Endodermal cell (in vitro differentiated cells): ENCODE measurements around a stretch of chr14.

GRCh38 chr14:63384292-63384795, 65.6 kb upstream of the GPHB5 start:
- PRO-cap = no peak

- PRO-cap = no peak
Observed at GRCh38 chr14:63471141-63471815, 71.9 kb downstream of the PPP2R5E start.

DNA sequence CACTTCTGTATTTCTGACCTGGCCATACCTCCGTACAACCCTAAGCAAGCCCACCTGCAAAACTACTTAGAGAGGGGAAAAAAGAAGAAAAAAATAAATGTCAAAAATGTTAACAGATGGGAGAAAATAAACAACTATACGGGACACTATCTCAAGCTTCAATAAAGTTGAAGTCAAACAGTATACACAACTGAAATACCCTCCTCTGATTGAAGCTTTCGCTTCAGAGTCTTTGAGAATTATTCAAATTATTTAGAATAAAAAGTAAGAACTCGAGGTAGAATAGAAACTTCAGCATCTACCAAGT, 28.2 kb downstream of the PPP2R5E start:
- PRO-cap = no peak

- PRO-cap = no peak
Observed at GRCh38 chr14:63900096-63900459, 47.3 kb downstream of the SYNE2 start.

DNA sequence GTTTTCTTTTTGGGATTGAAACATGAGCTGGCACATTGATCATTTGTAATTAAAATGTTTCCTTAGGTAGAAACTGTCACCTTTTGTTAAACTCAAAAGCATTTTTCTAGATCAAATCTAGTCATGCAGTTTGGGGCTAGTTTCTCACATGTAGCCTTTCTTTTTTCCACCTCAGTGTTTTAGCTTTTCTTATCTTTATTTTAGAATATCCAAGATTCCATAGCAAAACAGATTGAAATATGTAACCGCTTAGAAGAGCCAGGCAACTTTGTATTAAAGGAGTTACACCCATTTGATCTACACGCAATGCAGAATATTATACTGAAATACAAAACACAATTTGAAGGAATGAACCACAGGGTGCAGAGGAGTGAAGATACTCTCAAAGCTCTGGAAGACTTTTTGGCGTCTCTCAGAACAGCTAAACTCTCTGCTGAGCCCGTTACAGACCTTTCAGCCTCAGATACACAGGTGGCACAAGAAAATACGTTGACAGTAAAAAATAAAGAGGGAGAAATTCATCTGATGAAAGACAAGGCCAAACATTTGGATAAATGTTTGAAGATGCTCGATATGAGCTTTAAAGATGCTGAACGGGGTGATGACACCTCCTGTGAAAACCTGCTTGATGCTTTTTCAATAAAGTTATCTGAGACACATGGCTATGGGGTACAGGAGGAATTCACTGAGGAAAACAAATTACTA, 149.9 kb downstream of the SYNE2 start:
- PRO-cap = no peak

DNA sequence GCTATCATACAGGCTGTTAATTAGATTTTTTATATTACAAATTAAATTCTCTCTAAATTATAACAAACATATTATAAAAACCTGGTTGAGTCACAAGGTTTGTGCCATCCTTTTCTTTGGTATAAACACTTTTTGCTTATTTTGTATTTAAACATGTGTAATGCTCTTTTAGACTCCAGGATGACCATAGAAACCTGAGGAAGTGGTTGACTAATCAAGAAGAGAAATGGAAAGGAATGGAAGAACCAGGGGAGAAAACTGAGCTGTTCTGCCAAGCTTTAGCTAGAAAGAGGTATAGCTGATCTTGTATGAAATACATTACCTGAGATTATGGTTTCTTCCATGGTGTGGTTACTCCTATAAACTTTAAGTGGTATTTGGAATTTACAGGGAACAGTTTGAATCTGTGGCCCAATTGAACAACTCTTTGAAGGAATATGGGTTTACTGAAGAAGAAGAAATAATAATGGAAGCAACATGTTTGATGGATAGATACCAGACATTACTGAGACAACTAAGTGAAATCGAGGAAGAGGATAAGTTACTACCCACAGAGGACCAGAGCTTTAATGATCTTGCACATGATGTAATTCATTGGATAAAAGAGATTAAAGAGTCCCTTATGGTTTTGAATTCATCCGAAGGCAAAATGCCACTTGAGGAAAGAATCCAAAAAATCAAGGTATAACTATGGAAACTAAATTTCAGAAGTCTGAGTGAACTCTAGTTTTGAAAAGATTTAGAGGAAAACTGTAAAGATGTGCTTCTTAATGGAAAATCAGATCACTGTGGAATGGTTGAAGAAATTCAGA, 172.1 kb downstream of the SYNE2 start:
- PRO-cap = no peak

- PRO-cap = no peak
Observed at GRCh38 chr14:64051411-64052186, 198.8 kb downstream of the SYNE2 start.

DNA sequence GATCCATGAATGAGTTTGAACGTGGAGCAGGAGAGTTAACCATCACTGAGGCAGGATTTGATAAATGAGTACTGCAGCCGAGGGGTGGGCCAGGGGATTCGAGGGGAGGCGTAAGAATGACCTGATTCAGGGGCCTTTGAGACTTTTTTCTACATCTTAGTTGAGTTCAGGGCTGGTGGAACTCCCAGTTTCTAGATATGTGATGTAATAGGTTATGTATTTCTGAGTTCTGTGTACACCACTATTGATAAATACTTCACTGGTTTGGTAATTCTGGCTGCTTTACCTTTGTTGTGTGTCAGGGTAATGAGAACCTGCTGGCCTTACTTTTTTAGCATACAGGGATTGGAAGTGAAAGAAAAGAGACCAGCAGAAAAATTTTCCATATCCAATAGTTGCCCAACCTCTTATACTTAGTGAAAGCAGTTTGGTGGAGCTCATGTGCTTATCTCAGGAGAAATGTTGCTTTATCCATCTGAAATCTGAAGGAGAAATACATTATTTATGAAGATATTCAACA, 217.1 kb downstream of the SYNE2 start:
- PRO-cap = no peak

GRCh38 chr14:64109584-64110228, 184.5 kb downstream of the ESR2 start:
- PRO-cap = no peak

- PRO-cap = no peak
Observed at GRCh38 chr14:64193699-64194176, 100.4 kb downstream of the ESR2 start.

DNA sequence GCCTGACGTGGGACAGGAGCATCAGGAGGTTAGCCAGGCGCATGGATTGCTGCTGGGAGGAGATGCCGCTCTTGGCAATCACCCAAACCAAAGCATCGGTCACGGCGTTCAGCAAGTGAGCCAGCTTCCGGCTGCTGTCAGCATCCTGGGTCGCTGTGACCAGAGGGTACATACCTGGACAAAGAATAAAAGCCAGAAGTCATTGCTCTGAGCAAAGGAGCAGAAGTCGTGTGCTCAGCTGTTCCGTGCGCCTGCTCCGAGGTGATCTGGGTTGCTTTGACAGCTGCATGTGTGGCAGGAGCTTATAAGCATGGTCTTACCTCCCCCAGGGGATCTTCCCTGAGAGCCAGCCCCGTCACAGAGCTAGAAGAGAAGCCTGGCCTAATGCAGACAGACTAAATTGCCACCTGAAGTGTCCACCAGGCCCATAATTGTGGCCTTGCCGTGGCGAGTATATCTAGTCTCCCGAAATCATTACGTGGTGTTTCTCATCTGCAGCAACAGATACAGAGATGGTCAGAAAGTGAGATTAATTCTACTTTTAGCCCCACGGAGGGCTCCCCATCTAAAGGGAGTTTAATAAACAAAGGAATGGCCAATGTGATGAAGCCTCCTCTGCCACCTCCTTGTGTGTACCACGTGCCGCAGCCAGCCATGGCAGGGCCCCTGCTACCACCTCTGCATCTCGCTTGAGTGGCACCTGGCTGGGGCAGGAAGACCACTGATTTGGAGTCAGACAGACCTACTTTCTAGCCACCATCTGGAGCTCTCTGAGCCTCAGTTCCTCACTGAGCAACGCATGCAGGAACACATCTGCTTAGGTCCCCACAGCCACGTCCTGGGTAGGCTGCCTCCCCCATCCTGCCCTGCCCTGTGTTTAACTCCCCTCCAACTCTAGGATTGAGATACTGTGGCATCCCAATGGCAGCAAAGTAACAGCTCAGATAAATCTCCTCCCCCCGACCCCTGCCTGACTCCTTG, 58.9 kb downstream of the ESR2 start:
- PRO-cap = no peak

DNA sequence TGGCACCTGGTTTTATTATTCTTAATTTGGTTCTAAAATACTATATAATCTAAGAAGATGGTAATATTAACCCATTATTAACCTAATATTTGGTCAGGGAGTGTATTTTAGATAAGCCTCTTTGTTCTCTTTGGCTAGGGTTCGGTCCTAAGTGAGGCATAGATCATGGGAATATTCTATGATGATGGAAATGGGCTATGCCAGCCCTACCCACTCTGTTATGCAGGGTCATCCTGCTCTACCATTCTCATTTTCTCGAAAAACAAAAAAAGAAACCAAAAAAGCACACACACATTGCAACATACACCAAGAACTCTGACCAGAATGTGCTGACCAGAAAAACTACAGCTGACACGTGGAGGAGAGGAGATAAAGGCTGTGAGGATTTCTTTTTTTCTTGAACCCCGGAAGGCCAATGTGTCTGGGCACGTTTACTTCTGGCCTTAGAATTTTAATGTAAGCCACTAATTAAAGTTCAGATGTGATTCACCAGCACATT, 66.6 kb upstream of the PLEKHG3 start:
- PRO-cap = no peak

GRCh38 chr14:64648524-64648933, 55.7 kb upstream of the PLEKHG3 start:
- PRO-cap = no peak

GRCh38 chr14:64722869-64723400, 18.7 kb downstream of the PLEKHG3 start:
- PRO-cap = no peak

DNA sequence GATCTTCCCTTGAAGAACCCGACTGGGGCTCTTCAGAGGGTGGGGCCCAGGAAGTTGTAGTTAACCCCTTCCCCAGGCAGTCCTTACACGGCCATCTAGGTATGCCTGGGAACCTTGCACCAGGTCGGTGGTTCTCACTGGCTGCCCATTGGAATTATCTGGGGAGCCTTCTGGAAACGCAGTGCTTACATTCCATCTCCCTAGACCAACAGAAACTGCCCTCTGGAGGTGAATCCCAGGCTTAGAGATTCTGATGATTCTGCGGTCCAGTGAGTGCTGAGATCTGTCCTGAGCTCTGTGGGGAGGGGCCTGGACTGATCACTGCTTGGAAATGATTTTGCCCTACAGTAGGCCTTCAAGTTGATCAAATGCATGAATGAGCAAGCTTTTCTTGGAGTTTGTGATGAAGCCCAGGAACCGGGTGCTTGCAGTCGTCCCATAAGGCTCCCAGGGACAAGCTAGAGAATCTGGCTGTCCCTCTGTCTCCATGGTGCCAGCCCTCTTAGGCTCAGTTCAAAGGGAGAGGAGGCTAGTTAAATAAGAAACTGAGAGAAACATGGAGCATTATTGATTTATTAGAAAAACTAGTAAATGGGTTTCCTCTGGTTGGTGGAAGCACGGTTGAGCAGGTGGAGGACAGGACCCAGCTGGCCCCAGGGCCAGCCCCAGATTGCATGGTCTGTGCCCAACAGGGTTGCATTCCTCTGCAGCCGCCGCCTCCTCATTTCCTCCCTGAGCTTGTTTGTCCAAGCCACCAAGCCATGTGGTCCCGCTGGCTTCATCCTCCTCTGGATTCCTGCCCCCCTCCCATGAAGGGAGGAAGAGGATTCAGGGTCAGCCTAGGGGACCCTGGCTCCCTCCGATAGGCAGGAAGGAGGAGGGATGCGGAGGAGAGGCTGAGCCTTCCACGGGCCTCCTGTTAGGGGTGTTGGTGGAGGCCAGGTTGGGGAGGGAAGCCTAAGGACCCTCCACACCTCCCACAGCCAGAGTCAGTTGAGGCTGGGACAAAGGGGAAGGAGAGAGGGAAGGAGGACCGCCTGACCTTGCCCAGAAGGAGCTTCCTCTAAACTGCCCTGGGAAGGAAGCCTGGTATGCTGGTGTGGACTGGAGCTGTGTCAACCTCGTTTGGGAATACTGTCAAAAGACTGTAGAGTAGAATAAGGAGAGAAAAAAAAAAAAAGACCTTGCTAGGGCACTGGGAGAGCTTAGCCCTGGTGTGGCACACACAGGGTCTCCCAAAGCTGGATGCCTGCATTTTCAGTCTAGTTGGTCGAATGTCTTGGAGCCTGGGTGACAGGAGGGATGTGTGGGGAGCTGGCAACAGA, 42.0 kb downstream of the PLEKHG3 start:
- PRO-cap = no peak

GRCh38 chr14:64822875-64823773, 56.6 kb downstream of the SPTB start:
- PRO-cap = no peak

- PRO-cap = no peak
Observed at GRCh38 chr14:64948255-64948798, 5.8 kb upstream of the GPX2 start.

DNA sequence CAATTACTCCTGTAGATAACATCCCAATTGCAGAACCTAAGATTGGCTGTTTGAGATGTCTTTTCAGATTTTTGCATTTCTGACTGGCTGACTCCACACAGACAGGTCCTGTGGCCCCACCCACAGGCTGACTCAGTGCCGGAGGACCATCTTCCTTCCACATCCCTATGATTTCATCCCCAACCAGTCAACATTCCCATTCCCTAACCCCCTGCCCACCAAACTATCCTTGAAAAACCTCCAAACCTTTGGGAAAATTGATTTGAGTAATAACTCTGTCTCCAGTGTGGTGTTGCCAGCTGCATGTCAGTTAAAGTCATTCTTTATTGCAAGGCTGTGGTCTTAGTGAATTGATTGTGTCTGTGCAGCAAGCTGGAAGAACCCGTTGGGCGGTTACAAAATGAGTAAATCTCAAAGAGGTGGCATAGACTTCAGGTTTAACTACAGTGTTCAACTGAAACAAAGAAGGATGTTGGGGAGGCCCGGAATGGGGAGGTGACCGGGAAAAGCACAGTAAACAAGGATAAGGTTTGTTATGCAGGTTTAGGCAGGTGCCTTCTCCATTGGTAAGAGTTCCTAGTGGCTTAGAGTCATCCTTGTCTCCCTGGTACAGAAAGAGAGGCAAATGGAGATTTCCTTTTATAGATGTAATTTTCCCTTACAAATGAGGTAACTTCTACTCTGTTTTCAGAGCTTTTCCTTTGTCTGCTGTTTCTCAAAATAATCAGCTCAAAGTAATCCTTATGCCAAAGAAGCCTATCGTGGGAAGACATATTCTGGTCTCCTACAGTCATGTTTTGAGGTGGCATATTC, 10.7 kb downstream of the FNTB start:
- PRO-cap = no peak

DNA sequence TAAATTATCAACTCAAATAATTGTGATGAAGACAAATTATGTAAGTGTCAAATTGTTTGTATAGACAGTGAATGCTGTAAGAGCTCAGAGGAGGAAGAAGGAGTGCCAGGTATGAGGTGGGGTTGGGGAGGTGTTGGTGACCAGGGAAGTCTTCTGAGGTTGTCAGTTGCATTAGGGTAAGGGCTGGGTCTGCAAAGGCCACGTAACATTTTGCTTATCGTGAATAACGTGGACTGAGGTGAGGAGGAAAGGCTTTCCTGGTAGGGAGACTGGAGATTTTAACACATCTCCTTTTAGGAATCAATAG, 2.5 kb upstream of the MAX start:
- PRO-cap = no peak

GRCh38 chr14:65318461-65319079, 94.0 kb upstream of the FUT8 start:
- PRO-cap = no peak